Mesenchymal stem cell of adipose (primary cell): ENCODE results near the gene GRM1.

- CAGE, long polyA plus RNA = no peak
Measured at GRCh38 chr6:144331384-144332085, 46.4 kb downstream of the UTRN start.

GRCh38 chr6:144349908-144350202 is 64.7 kb downstream of the UTRN start:
- CAGE, long polyA plus RNA = no peak

- CAGE, long polyA plus RNA = no peak
Measured at GRCh38 chr6:144361844-144362611, 76.9 kb downstream of the UTRN start.

- CAGE, long polyA plus RNA = no peak
Measured at GRCh38 chr6:144565630-144565953, 280.5 kb downstream of the UTRN start.

DNA sequence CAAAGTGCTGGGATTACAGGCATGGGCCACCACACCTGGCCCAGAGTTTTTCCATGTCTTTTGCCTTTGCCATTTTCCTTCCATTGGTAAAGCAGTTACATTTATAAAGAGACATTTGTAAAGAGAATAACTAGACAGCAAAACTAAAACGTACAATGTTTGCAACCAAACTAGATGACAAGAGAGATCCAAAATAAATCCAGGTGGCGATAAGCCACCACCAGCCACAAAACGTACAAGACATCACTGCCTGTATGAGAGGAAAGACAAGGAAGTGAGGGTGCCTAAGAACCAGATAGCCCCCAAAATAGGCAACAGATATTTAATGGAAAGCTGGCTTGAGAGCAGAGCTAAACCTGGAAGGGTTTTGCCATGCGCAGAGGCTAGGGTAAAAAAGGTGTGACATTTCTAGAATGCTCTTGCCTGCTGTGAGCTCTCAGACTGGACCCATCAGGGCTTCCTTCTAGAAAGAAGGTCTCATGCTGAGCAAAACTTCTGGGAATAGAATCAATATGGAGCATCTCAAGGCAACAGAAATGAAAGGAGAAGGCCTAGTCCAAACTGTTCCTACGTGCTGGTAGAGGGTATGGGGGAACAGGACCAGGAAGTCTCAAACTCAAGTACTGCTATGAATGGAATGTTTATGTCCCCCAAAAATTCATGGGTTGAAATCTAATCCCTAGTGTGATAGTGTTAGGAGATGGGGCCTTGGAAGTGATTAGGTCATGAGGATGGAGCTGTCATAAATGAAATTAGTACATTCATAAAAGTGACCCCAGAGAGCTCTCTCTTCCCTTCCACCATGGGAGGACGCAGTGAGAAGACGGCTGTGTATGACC is 528.5 kb downstream of the UTRN start:
- CAGE, long polyA plus RNA = no peak

DNA sequence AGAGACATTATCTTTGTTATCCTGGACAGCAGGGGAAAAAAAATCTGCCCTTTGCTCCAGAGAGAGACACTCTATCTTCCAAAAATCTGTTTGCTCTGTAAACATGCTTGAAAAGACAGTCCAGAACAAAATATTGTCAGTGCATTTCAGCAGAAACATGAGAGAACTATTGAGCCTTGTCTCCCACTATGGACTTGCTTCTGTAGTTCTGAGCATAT is 468.1 kb downstream of the EPM2A start:
- CAGE, long polyA plus RNA = no peak

DNA sequence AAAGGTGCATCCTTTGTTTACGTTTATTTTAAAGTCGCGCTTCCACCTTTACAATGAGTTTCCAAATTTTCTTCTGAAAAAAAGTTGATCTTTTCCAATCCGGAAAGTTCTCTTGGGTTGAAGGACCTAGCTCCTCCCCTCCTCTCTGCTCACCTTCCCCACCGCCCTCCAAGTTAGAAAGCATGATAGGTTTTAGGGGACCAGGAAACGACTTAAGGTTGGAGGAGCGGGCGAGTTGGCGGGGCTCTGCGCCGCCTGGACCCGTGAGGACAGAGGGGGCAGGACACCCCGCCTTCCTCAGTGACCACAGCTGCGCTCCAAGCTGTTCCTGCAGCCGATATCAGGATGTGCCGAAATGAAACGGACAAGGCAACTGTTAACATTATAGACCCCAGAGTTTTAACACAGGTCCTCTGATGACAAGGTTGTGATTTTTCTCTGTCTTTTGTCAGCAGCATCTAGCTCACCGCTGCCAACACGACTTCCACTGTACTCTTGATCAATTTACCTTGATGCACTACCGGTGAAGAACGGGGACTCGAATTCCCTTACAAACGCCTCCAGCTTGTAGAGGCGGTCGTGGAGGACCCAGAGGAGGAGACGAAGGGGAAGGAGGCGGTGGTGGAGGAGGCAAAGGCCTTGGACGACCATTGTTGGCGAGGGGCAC is at the start of gene GRM1:
Gene GRM1 (plus strand): TSS at position 320 of the 667 bp plus-strand sequence.
- CAGE, long polyA plus RNA = no peak

- CAGE, long polyA plus RNA = no peak
Measured at GRCh38 chr6:146543114-146543409, 571 bp upstream of the RAB32 start.

DNA sequence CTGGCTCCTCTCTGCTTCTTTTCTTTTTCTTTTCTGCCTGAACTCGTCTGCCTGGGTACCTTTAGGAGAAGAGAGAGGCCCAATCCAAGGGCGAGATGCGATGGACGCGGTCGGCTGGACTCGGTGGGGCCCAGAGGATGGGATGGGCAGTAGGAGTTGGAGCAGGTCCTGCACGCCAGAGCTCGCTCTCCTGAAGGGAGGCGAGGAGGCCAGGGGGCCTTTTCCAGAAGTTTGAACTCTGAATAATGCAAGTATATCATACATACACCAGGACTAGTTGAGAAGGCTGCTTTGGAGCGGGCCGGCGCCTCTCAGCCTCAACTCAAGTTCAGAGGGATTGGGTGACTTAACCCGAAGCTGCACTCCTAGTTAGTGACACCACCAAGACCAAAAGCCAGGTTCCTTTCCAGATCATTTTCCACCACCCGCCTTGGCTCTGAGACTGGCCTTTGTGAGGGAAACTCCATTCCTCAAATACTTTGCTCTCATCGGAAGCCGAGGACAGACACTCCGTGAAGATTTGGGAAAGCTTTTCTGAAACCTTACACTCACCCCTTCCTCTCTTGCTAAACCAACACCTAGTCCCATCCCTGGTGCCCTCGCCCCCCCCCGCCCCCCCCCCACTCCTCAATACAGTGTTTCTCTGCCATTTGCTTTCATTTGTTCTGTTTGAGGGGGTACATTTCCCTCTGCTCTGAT is 684 bp downstream of the RAB32 start:
- CAGE, long polyA plus RNA = no peak

- CAGE, long polyA plus RNA = no peak
Measured at GRCh38 chr6:146876350-146877043, 277.7 kb downstream of the ADGB start.

DNA sequence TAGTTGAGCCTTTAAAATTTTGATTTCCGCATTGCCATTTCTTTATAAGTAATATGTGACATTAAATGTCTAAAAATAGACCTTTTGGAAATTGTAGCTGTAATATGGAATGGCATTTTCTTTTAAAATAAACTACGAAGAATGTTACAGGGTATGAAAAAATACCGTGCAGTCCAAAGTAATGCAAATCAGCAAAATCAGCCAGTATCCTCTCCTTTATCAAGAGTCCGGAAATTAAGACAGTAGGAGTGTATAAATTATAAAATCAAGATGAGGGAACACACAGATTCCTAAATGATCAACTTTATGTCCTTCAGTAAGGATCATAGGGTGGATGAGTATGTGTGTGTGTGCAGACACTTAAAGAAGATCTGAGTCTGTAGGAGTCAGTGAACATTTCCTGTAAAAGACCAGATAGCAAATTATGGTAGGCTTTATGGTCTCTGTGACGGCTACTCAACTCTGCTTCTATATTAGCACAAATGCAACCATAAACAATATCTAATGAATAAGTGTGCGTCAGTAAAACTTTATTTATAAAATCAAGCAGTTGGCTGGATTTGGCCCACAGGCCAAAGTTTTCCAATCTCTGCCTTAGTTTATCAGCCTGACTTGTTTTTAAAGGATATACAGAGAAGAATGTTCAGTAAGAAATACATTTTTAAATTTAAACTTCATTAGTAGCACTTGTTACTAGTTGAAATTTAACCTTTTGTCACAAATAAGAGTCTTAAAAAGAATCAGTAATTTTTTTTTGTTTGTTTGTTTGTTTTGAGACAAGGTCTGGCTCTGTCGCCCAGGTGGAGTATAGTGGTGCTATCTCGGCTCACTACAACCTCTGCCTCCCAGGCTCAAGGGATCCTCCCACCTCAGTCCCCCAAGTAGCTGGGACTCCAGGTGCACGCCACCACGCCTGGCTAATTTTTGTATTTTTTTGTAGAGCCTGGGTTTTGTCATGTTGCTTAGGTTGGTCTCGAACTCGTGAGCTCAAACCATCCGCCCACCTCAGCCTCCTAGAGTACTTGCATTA is 10.7 kb downstream of the STXBP5 start:
- CAGE, long polyA plus RNA = no peak

DNA sequence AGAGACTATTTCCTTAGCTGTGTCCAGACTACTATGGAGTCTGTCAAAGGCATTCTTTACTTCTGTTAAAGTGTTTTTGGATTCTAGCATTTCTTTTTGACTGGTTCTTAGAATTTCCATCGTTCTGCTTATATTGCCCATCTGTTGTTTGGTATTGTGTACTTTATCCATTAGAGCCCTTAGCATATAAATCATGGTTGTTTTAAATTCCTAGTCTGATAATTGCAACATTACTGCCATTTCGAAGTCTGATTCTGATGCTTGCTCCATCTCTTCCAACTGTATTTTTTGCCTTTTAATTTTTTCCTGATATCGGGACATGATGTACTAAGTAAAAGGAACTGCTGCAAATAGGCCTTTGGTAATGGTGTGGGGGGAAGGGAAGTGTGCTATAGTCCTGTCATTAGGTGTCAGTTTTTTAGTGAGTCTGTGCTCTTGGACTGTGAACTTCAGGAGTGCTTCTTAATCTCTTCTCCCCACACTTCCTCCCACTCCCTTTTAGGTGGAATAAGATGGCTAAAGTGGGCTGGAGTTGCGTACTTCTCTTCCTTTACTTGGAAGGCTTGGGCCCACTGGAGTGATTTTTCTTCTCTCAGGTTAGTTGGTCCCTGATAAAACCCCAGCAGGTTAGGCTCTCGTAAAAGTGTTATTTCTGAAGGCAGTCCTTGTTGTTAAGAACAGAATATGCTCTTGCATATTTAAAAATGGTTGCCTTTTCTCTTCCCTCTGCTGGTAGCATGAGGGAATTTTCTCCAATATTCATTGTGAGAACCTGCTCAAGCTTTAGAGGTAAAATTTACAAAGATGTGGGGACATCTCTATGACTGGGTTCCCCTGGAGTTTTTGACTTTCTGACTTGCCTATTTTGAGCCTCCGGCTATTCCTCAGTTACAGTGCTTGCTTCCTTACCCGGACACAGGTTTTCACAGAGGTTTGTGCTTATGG is 18.1 kb downstream of the STXBP5 start:
- CAGE, long polyA plus RNA = no peak

- CAGE, long polyA plus RNA = no peak
Measured at GRCh38 chr6:147239096-147239900, 35.1 kb downstream of the STXBP5 start.

DNA sequence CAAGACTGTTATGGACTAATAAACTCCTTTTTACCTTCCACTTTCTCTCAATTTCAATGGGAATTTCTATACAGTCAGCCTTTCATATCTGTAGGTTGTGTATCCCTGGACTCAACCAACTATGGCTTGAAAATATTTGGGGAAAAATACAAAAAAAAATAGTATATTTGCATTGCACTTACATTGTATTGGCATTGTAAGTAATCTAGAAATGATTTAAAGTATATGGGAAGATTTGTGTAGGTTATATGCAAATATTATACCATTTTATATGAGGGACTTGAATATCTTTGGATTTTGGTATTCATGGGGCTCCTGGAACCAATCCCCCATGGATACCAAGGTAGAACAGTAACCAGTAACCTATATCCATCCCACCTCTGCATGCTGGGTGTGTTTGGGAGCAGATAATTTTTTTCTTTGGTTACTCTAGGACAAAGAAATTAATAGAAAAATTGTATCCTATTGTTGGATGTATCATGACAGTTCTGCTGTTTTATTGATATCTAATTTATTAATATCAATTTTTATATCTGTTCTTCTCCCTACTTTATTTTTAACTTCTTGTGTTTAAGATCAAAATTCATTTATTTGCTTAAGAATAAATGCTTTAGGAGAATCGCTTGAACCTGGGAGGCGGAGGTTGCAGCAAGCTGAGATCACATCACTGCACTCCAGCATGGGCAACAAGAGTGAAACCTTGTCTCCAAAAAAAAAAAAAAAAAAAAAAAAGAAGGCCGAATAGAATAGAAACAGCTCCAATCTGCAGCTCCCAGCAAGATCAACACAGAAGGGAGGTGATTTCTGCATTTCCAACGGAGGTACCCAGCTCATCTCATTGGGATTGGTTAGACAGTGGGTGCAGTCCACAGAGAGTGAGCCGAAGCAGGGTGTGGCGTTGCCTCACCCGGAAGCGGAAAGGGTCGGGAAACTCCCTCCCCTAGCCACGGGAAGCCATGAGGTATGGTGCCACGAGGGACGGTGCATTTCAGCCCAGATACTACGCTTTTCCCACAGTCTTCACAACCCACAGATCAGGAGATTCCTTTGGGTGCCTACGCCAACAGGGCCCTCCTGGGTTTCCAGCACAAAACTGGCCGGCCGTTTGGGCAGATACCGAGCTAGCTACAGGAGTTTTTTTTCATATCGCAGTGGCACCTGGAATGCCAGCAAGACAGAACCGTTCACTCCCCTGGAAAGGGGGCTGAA is 46.4 kb downstream of the STXBP5 start:
- CAGE, long polyA plus RNA = no peak

DNA sequence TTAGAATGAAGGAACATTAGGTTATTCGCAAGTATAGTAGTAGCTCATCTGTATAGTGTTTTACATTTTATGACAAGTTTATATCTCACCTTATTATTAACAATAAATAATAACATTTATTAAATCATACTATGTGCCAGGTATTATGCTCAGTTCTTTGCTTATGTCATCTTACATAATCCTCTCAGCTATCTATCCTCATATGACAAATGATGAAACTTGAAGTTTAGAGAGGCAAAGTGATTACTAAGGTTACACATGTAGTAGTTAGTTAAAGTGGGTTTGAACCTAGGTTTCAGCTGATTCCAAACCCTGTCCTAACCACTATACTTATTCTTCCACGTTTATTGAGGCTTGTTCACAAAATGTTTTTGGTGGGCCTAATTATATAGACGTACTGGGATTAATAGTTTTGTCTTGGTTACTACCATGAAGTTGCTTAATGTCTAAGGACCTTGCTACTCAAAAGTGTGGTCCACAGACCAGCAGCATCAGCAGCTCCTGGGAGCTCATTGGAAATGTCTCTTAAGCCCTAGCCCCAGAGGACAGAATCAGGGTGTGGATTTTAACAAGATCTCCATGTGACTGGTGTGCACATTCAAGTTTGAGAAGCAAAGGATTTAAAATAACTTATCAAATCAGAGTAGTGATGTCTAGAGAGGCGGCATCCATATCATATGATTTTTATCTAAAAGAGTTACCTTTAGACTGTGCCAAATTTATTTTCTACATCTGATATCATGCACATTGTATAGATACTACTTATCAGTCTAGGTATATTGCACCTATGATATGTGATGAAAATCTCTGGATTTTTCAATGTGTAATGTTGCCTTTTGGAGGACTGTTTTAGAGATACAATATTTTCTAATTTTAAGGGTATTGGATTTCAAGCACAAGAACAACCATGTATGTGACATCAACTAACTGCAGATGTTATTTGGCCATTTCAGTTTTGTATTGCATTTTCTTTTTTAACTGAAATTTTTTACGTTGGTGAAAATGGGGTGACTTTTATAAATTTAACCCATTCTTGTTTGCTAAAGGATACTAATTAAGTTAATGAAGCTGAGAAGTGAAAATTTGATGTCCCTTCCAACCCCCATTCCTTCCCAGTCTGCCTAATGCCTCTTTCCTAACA is 146.8 kb downstream of the STXBP5 start:
- CAGE, long polyA plus RNA = no peak

DNA sequence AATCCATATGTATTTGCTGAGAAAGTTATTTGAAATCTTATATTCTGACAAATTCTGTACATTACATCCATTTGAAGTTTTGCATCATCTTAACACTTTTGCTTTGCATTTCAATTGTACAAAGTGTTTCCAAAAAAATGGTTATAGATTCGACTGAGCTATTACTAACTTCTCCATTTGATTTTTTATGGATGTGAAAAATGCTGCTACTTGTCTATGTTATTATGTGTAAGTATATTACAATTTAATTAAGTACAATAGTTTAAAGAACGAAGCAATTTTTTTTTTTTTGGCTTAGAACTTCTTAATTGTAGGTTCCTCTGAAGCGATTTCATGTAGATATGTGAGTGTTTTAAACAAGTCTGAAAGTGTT is 121.0 kb upstream of the SAMD5 start:
- CAGE, long polyA plus RNA = no peak

DNA sequence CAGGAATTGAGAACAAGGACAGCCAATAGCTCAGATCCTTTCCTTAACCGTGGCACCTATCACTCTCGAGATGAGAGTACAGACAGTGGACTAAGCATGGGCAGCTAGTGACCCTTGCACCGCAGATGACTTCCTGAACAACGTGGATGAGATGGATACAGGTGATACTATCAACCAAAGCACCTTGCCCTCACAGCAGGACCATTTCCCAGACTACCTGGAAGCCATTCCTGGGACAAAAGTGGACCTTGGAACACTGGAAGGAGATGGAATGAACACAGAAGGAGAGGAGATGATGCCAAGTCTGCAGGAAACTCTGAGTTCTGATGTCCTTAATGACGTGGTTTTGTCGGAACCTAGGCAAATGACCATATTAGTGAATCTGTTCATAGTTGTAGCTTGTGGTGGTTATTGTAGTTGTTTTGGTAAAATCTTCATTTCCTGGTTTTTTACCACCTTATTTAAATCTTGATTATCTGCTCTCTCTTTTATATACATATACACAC is 100.5 kb upstream of the SAMD5 start:
- CAGE, long polyA plus RNA = no peak

DNA sequence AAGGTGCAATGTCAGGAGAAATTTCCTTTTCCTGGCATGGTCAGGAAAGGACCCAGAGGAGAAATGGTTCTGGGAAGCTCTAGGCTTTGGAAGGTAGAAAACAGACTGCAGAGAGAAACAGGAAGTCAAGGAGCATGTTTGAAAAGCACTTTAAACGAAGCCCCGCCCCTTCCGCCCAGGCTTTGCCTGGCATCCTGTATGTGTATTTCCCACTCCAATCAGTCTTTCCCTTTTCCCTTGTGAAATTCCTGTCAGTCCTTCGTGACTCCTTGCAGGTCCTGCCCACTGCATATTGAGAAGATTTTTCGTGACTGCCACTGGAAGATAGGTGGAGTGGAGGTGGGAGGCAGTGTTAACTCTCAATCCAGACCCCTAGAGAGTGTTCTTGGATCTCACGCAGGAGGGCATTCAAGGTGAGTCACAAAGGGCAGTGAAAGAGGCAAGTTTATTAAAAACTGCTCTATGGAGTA is 320.9 kb upstream of the SASH1 start:
- CAGE, long polyA plus RNA = no peak

- CAGE, long polyA plus RNA = no peak
Measured at GRCh38 chr6:148191635-148192229, 150.9 kb upstream of the SASH1 start.

GRCh38 chr6:148192889-148193824 is 149.5 kb upstream of the SASH1 start:
- CAGE, long polyA plus RNA = no peak